Thoracic aorta (tissue), 1 donor: ENCODE measurements around a stretch of chr16.

DNA sequence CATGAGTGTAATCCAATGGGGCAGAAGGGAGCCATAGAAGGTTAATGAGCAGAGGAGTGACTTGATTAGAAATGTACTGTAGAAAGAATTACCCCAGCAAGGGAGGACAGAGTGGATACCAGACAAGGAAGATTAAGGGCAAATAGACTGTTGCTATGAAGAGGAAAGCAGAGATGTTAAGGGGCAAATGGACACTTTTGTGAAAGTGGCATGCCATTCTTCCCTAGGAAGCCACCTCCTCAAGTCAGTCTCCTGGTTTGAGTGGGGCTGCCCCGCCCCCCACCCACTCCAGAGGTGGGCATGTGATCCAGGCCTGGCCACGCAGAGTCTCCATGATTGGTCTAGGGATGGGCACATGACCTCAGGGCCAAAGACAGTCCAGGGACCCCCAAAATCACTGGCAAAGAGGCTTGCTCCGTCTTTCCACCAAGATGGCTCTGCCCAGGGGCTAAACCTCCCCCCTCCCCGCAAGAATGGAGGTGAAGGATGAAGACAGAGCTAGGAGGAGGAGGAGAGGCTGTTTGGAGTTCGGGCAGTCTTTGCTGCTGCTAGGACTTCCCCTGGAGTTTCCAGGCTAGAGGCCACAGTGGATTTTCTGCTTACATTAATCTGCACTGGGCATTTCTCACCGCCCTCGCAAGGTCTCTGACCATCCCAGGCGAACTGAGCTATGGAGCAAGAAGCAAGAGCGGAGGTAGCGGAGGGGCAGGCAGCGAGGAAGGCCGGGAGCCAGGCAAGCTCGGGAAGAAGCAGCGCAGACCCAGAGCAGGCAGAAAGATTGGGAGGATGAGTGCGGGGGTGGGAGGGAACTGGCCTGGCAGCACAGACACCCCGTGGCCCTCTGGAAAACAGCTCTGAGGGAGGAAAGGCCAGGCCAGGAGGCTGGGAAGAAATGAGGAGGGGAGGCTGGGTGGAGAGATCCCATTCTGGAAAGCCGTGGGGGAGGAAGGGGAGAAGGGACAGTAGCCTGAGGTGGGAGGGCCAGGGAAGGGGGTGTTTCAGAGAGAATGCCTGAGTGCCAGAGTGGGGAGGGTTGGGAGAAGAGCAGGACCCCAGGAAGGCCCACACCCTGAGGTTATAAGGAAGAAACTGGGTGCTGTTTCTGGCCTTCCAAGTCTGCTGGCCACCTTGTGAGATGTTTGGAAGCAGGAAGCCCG lies 3.9 kb downstream of the COTL1 start:
- RAMPAGE, long total RNA, result no peak

DNA sequence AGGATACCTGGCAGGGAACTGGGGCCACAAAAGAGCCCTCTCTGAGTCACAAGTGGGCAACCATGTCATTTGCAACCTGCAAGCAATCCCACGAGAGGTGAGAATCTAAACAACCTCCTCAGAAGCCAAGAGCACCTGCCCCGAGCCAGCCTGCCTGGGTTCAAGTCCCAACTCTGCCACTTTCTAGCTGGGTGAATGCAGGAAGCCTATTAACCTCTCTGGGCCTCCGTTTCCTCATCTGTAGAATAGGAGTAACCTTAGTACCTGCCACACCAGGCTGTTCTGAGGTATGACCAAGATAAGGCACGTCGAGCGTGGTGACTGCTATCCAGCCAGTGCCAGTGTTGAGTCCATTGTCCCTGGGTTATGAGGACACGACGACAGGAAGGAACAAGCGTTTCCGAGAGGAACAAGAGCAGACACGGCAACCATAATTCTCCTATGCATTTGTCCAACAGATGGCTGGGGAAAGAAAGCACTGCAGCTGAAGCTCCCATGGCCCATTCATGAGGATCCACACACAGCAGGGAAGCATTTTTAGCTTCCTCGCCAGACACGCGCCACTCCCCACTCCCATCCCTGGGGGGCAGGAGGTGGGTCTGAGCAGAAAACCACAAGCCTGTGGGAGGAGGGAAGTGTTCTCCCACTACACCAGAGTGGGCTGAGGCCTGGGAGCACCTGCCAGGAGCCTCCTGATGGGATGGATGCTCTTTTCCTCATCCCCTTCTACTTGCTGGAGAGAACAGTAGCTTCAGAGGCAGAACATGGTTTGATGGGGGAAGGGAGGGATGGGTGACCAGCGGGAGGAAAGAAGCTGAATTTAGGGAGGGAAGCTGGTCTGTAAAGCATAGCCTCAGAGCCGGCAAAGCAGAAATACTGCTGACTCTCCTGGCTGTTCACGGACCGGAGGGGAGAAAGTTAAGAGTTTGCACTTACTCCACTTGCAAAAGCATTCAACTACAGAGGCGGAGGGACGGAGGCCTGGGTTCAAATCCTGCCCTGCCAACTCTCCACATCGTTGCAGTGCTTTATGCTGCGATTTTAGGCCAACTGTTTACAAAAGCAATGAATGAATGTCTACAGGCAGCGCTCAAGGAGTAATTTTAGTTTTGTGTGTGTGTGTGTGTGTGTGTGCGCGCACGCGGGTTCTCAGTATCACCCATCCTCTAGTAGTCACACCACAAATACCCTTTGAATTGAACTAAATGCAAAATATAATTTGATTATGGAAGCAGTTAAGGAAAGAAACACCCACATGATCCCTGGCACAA lies 2.7 kb downstream of the COTL1 start:
- RAMPAGE, long total RNA, result no peak

- RAMPAGE, long total RNA, result no peak
Measured at GRCh38 chr16:84659478-84660253, 11.4 kb downstream of the KLHL36 start.

GRCh38 chr16:84739641-84740106 lies 39.9 kb downstream of the USP10 start:
- RAMPAGE, long total RNA, result no peak

GRCh38 chr16:84833327-84834088 lies 13.7 kb downstream of the CRISPLD2 start:
- RAMPAGE, long total RNA, result no peak

GRCh38 chr16:84843067-84843703 lies 23.4 kb downstream of the CRISPLD2 start:
- RAMPAGE, long total RNA, result no peak

GRCh38 chr16:84873730-84874302 lies 54.0 kb downstream of the CRISPLD2 start:
- RAMPAGE, long total RNA, result no peak

- RAMPAGE, long total RNA, result no peak
Measured at GRCh38 chr16:84984555-84985213, 26.7 kb downstream of the ZDHHC7 start.

DNA sequence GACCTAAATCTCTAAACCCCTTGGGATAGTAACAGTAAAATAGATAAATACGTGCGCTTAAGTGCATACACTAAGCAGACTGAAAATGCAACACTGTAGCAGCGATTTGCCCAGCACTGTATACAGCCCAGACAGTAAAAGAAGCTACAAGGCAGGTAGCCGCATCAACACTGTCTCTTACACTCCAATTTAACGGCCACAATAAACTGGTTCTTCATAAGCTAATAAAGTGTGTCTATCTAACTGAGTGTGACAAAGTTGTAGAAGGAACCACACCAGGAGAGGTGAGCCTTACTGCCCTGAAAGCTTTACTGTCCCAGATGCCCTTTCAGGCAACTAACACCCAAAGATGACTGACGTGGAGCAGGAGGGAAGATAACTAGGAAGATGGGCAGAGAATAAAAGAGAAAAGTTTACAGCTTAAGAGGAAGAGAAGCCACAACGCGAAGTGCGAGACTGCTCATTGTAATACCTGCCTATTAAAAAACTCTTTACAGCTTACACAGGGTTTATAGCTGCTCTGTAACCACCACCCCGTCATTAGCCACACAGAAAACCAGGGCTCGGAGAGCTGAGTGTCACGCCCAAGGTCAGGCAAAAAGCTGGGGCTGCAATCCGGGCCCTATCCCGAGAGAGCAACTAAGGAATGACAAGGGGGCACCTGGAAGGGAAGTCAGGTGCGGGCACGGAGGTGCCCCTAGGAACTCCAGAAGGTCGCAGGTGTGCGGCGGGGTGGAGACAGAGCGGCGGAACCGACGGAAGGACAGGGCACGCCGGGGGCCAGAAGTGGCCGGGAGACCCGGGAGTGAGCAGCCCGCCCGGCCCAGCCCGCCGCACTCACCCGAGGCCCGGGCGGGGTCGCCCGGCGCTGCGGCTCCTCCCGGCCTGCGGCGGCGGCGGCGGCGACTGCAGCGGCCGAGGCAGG lies 628 bp downstream of the ZDHHC7 start:
- RAMPAGE, long total RNA, result no peak

GRCh38 chr16:85026034-85026602 lies 1.5 kb upstream of the KIAA0513 start:
- RAMPAGE, long total RNA, result no peak

GRCh38 chr16:85193017-85193270 lies 80.7 kb upstream of the CIBAR2 start:
- RAMPAGE, long total RNA, result no peak

GRCh38 chr16:85295844-85296096 lies 183.5 kb upstream of the CIBAR2 start:
- RAMPAGE, long total RNA, result no peak

- RAMPAGE, long total RNA, result no peak
Measured at GRCh38 chr16:85305923-85306744, 193.9 kb upstream of the CIBAR2 start.

GRCh38 chr16:85461342-85461634 lies 151.8 kb upstream of the GSE1 start:
- RAMPAGE, long total RNA, result no peak

- RAMPAGE, long total RNA, result no peak
Measured at GRCh38 chr16:85464422-85465259, 148.5 kb upstream of the GSE1 start.

DNA sequence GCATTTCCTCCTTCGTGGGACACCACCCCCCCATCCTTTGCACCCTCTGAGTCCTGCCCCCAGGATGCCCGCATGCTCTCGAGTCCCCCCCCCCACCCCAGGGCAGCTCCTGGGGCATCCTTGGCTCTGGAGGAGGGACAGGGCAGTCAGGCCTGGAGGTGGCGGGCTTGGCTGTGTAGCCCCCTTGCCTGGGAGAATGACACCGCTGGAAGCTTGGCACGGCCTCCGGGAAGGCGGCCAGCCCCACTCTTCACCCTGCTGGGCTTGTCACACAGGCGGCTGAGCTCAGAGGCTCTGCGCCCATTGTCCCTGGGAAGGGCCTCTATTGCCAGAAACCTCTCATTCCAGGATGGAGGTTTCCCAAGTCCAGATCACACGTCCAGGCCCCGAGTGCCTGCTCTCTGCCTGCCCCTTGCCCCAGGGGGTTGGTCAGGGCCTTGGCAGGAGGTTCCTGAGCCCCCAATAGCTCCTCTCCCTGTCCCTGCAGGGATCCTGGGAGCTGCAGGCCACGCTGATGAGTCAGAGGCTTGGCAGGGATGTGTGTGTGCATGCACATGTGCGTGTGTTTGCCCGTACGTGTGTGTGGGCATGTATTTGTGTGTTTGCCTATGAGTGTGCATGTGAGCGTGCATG lies 98.7 kb upstream of the GSE1 start:
- RAMPAGE, long total RNA, result no peak

GRCh38 chr16:85516062-85516479 lies 97.1 kb upstream of the GSE1 start:
- RAMPAGE, long total RNA, result no peak

GRCh38 chr16:85579693-85580779 lies 33.1 kb upstream of the GSE1 start:
- RAMPAGE, long total RNA, result no peak

GRCh38 chr16:85595054-85595575 lies 18.0 kb upstream of the GSE1 start:
- RAMPAGE, long total RNA, result start-site peak on the plus strand at chr16:85595044-85595375, 5 reads

DNA sequence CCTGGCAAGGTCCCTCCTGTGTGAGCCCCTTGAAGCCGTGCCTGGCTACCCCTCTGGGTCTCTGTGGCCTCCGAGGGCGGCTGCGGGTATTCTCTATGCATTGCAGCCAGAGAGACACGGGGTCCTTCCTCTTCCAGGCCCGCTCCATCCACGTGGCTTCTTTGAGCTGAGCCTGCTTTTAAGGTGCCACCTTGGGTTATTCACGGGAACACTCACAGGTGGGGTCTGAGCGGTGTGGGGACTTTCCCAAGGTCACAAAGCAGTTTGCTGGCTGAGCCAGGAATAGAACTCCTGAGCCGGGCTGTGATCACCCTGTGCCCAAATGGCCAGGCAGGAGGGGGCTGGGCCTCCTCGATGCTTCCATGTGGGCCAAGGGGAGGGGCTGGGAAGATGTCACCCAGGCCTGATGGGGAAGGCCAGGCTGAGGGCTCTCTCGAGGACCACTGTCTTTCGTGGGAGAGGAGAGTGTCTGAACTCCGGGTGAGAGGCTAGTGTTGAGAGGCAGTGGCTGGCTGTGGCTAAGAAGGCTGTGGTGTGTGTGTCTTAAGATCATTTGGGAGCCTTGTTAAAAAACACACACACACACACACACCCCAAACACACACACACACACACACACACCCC lies 13.0 kb upstream of the GSE1 start:
- RAMPAGE, long total RNA, result no peak